Camera-type eye (tissue), 1 donor: Measurements from ENCODE around the genes ERO1A and GNPNAT1.

DNA sequence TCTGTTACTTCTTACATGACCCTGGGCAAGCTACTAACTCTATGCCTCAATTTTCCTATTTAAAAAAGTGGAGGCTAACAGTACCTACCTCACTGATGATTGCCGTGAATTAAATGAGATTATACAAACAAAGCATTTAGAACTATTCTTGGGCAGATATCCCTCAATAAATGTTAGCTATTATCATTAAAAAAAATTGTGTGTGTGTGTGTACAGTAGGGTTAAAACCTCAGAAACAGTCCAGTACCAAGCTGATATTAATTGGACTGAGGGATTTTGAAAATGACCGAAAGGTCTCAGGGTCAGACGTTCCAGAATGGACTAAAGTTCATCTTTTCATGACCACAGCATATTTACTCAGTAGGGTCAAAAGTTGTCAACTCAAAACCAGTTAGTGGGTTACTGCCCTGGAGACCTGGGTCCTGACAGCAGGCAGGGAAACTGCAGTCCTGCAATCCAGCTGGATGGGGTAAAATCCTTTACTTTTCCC is 8.8 kb downstream of the PYGL start:
- RAMPAGE, long total RNA = no peak

DNA sequence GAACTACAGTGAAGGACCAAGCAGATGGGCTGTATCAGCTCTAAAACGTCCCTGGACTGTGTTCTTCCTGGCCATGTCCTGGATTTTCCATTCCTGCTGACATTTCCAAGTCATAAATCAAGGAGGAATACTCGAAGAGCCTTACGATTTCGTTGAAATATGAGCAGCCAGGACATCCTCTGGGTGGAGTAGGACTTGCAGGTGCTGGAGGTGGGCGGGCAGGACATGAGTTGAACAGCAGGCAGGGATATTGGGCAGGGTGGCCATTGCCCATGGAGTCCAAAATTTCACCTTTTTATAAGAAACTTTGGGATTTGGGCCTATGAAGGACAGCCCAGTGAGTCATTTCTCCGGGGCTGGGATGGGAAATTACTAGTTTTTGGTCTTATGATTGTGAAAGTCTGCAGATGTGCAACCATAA is 88.8 kb downstream of the TMX1 start:
- RAMPAGE, long total RNA = no peak

DNA sequence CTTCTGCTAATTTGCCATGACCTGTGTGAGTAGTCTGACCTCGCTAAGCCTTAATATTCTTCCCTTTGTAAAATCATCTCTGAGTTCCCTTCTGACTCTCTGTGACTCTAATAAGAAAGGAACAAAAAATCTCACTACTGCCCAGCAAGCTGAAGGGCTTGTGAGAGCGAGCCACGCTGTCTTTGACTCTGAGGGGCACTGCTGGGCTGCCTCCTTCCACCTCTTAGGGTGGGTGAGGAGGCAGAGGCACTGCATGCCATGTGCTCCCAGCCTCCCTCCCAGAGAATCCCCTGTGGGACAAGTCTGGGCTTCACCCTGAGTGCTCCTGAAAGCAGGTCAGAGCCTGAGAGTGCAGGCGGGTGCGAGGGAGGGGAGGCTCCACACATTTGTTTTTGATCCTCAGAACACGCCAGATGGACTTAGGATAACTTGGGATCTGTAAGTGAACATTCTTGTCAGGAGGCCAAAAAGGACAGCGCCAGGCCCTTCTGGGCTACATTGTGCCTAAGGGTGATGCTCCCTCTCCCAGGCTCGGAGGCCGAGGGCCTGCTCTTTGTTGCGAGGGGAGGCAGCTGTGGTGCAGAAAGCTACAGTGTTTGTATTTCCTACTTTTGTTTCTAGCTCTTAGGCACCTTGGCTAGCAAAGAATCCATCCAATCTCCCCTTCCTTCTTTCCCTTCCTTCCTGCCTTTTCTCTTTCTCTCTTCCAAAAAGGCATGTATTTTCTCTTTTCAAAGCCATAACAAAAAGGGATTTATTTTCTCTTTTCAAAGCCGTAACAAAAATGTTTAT is 155.4 kb downstream of the TMX1 start:
- RAMPAGE, long total RNA = no peak

DNA sequence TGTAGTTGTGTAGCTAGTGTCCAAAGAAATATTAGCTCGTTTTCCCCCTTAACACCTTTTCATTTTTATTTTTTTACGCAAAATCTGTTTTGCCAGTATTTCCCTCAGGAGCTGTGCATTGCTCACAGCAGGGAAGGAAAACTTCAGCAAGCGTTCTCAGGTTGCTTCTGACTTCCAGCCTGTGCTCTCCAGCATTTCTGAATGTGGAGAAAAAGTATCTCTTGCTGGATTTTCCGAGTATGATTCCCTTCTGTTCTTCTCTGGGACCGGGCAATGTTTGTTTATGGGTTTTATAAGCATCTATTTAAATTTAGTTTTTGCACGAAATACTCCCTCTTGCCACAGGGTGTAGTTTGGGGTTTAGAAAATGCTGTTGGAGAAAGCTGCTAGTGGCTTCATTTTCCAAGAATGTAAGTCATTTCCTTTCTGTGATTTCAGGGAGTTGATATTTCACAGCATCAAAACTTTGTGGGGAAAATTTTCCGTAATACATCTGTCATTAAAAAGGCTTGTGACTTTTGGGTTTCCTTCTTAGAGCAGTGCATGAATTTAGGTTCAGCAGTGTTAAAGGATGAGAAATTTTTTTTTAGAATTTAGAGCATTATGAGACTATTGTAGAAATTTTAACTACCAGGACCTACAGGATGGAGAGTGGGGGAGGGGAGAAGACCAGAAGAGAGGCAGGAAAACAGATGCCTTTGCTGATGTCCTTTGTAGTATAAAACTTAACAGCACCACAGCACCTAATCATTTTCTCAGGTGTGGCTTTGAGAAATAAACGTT is 1.4 kb downstream of the FRMD6 start:
- RAMPAGE, long total RNA = no peak

DNA sequence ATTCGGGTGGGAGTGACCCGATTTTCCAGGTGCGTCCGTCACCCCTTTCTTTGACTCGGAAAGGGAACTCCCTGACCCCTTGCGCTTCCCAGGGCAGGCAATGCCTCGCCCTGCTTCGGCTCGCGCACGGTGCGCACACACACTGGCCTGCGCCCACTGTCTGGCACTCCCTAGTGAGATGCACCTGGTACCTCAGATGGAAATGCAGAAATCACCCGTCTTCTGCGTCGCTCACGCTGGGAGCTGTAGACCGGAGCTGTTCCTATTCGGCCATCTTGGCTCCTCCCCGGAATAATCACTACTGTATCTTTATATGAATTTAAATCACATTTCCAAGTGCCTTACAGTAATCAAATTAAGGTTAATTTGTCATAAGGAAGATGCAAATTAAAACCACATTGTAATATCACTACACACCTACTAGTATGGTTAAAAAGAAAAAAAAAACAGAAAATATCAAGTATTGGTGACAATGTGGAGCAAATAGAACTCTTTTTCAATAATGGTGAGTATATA is 60.0 kb upstream of the GNG2 start:
- RAMPAGE, long total RNA = no peak

- RAMPAGE, long total RNA = no peak
Observed at GRCh38 chr14:51863508-51863937, 3.1 kb downstream of the GNG2 start.

- RAMPAGE, long total RNA = no peak
Observed at GRCh38 chr14:51932653-51933106, 56.7 kb upstream of the RTRAF start.

- RAMPAGE, long total RNA = no peak
Observed at GRCh38 chr14:52020730-52021470, 31.6 kb downstream of the RTRAF start.

DNA sequence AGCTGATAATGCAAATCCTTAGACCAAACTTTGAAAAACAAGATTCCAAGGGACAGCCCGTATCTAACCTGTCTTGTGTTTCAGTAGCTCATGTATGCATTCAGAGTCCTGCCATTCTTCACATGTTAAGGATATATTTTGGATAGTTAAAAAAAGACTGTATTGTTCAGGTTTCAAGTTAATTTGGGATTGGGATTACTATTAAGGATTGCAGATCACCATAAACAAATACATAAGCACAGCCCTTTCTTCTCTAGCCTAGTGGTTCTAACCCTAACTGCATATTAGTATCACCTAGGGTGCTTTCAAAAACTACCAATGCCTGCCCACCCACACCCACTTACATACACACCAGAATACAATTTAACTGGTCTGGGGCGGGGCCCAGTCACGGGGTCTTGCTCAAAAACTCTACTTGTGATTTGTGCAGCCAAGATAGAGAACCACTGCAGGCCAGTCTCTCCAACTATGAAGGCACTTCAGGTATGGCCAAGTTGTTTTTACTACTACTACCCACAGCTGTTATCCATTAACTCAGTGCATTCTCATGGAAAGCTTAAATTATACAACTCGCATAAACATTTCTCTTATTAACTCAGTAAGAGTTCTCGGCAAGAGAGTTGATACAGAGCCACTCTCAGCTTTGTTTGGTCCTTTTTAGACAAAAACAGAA is 85.6 kb downstream of the PTGER2 start:
- RAMPAGE, long total RNA = no peak

DNA sequence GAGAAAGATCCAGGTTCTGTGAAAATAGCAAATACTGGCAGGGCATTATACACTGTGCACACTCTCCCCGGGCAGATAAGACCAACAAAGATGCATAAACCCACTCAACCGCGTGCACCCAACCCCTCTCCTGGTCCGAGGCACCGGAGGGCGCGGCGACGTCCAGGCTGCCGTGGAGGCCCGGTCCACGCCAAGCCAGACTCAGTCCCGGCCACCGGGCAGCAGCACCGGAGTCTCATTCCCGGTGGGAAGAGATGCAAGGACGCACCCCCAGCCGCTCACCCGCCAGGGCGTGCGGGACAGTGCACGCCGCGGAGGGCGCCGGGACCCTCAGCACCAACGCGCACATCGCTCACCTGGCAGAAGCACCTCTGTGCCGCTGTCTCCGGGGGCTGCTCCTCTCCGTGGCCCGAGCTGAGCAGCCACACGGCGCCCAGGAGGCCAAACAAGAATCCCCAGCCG is 315 bp downstream of the ERO1A start:
- RAMPAGE, long total RNA = no peak

DNA sequence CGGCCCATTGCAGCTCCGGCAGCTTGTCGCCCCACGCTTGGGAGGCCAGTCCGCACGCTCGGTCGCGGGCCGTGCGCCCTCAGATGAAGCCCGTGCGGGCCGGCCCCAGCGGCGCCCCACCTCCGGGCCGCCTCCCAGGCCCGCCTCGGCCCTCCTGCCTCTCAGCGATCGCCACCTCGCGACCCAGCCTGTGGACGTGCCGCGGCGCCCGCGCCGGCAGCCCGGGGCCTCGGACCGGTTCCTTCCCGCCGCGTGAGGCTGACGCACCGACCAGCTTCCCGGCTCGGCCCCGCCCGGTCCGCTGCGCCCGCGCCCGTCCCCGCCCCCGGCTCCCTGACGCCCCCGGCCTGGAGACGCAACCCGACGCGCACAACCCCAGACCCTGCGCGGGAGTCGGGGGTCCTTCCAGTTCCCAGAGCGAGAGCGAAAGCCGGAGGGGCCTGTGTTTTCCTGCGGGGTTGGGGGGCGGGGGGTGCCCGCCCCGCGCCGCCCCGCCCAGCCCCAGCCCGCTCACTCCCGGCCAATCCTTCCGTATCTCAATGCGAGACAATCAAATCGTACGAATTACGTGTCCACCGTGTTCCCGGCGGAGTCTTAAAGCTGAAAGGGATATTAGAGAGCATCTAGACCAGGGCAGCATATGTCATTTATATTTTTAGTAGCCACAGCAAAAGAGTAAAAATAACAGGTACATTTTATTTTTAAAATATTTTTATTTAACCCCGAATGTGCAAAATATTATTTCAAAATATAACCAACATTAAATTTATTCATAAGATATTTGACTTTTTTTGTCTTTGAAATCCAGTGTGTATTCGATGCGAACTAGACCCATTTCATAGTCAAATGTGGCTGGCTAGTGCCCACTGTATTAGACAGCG is at the start of gene ERO1A:
TSS of gene ERO1A (minus strand) at position 85 of the 881 bp plus-strand sequence.
- RAMPAGE, long total RNA = no peak

- RAMPAGE, long total RNA = no peak
Observed at GRCh38 chr14:52703185-52703690, 3.8 kb upstream of the PSMC6 start.

- RAMPAGE, long total RNA = no peak
Observed at GRCh38 chr14:52733772-52734227, 3.8 kb downstream of the STYX start.

GRCh38 chr14:52769926-52770325 is 21.5 kb downstream of the GNPNAT1 start:
- RAMPAGE, long total RNA = no peak

DNA sequence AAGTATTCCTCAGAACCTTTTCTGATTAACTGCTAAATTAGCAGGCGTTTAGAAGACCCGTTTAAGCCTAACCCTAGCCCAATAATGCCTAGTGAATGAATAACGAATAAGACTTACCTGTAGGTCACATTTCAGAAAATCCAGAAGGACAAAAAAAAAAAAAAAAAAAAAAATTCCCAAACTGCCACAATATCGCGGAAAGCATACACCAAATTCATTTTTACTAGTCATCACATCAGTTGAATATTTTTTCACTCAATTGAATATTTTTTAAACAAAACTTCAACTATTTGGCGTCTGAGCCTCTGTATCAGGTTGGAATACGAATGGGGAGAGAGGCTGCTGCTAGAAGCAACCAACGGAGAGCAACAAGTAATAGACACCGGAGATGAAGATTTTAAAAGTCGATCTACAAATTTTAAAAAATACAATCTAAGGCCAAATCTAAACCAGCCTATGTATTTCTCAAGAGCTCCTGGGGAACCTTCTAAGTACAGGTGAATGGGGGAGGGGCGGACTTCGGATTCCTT is 1.5 kb downstream of the GNPNAT1 start:
- RAMPAGE, long total RNA = no peak

DNA sequence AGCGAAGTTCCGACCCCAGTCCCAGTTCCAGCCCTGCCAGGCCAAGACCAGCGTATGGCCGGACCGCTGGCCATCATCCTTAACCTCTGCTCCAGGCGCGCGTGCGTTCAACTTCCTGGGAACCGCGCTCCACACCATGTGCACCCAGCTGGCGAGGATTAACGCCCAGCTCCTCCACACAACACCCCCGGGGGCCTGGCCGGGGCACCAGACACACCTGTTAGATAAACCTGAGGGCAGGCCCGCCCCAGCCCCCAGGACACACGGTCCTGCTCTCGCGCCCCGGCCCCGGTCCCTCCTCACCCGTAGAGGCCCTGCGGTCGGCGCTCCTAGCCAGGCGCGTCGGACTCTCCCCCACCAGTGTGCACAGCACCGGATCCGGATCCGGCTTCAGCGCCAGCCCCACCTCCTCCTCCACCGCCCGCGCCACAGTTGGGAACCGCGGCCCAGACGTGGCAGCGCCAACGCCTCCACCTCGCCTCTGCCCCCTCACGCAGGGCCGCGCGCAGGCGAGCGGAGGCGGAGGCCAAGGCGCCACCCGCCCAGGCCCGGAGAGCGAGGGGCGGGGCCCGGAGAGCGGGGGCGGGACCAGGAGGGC is at the start of gene GNPNAT1:
TSS of gene GNPNAT1 (minus strand) at position 483 of the 598 bp plus-strand sequence.
- RAMPAGE, long total RNA = no peak

DNA sequence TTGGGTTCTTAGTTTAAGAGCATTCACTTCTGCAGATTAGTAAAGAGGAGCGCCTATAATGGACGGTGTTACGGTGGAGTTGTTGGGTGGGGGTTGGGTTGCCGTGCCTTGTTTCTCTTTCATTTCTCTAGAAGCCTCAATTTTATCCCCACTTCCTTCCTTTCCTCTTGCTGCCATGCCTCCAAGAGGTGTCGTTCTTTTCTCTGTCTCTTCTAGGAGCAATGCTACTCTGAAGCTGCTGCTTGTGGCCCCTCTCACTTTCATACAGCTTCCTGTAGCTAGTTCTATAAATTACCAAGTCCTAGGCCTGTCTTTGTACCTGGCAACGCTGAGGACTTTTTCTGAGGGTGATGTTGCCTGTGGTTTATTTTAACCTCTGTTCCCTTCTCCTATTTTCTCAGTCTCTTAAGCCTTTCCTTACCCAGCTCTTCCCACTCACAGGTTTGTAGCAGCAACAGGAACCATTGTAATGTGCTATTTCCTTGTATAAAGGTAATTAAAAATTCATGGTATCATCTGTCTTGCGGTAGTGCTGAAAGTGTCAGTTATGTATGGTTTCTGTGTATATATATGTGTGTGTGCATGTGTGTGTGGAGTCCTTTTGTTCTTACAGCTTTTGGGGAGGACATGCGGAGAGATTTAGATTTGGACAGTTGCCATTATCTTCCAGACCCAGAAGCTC is 44.0 kb downstream of the DDHD1 start:
- RAMPAGE, long total RNA = no peak

- RAMPAGE, long total RNA = no peak
Observed at GRCh38 chr14:53881257-53881853, 75.3 kb downstream of the BMP4 start.

DNA sequence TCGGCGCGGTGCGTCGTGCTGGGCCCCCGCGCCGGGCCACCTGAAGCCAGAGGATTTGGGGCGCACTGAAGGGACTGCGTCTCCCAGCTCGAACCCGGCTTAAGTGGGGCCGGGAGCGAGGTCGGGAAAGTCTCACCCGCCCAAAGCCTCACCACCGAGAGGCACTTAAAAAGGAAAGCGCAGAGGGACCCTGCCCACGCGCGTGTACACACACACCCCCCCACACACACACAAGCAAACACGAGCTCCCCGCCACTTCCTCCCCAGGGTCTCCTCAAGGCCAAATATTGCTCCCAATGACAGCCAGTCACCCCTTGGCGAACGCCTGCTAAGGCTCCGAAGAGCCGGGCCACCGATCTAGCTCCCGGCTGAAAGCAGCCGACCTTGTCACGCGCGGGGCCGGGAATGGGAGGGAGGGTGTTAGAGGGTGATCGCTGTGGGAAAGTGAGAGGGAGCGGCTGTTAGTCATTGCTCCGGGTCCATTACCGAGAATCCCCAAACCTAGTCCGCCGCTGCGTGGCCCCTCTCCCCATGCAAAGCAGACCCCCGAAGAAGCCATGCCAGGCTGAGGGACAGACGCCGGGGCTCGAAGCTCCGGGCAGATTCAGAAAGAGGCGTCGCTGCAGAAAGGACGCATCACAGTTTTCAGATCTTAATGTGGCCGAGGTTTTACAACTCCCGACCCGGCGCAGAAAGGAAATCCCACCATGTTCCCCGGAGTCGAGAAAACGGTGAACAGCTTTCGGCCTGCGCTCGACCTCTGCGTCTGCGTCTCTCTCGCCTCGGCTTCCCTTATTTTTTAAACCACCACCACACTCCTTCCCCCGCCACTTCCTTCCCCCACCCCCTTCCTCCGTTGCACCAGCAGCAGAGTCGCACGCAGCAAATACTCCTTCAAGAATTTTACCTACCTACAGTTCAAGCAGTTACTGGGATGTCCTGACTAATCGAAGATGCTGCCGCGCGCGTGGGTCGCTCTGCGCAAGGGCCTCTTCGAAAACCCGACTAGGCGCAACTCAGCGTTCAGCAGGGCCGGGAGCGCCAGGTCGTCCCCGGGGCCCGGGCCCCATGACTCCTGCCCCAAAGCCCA is 2.6 kb downstream of the BMP4 start:
- RAMPAGE, long total RNA = no peak

DNA sequence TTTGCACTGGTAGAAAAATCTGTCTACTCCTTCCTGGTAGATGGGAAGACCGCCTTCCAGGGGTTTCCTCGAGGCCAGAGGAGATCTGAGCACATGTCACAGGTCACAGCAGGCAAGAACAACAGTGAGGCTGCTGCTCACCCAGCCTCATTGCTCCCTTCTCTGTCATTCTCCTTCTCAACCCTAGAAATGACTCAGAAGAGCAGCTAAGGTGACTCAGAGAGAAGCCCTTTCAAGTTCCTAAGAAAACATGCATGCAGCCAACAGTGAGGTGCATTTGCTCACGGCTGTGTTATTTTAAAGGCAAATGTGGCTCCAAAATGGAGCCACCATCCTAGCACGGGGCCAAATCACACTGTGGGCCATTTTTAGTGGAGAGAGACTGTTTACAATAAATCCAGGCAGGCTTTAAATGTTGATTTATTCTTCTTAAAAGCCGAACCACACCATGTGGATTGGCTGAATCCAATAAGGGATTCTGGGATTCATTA is 143.2 kb upstream of the CDKN3 start:
- RAMPAGE, long total RNA = no peak